ENCODE measurements around the gene PGGT1B.

GRCh38 chr5:110816371-110816600, 77.5 kb downstream of the SLC25A46 start:
CAGE:
- cytosol, long polyA plus RNA: no peak
- long polyA plus RNA: no peak
- nucleus, long polyA plus RNA: no peak

- RRBS: no CpG with 5 or more reads among the region's 2 CpGs
CAGE:
- cytosol, long polyA plus RNA: no peak
- long polyA plus RNA: no peak
- nucleus, long polyA plus RNA: no peak
Measured at GRCh38 chr5:111192969-111193330, 31.2 kb upstream of the CAMK4 start.

DNA sequence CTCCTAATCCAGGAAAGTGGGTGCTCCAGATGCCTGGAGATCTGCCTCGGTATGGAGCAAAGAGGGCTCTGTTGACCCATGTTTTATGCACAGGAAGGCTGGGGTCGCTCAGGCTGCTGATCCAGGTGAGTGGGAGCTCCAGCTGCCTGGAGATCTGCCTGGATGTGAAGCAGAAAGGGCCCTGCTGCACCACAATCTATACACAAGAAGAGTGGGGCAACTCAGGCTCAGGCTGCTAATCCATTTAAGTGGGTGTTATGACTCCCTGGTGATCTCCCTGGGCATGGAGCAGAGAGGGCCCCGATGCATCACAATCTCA, 103.2 kb upstream of the STARD4 start:
- RRBS: no CpG with 5 or more reads among the region's 3 CpGs
CAGE:
- cytosol, long polyA plus RNA: no peak
- long polyA plus RNA: no peak
- nucleus, long polyA plus RNA: no peak

GRCh38 chr5:111755049-111755892, 1.7 kb downstream of the NREP start:
- RRBS: no CpG with 5 or more reads among the region's 8 CpGs
CAGE:
- cytosol, long polyA plus RNA: no peak
- long polyA plus RNA: no peak
- nucleus, long polyA plus RNA: no peak

DNA sequence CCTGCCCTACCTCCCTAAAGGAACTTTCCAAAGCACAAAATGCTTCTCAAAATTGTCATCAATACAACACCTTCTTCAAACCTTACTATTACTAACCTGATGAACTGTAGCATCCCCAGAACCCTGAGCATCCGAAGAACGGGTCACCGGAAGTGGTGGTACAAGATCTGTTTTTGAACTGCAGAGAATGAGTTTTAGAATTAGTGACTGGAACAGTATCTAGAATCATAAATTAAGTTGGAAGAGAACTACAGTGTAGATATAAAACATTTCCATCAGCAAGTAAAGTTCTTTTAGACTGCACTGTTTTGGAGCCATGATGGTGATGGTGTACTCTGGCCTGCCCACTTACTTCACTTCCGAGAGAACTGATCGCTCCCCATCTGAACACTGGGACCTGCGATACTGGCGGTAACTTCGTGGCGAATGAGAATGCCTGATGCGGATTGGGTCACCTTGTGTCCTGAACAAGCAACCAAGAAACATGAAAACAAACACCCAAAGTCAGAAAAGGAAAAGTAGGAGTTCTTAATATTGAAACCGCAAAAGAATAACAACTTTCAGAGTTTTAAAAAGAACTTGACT, 250.3 kb downstream of the EPB41L4A start:
- RRBS: no CpG with 5 or more reads among the region's 11 CpGs
CAGE:
- cytosol, long polyA plus RNA: no peak
- long polyA plus RNA: no peak
- nucleus, long polyA plus RNA: no peak

- RRBS: no CpG with 5 or more reads among the region's 3 CpGs
CAGE:
- cytosol, long polyA plus RNA: no peak
- long polyA plus RNA: no peak
- nucleus, long polyA plus RNA: no peak
Measured at GRCh38 chr5:112277028-112277309, 142.1 kb downstream of the EPB41L4A start.

DNA sequence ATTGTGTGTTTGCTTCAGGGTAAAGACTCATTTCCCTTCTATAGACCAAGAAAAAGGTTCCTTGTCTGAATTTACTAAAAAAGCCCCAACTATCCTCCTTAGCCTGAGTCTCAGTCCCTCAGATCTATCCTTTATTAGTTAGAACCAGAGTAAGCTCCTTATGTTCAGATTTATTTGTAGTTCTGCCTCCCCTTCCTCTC, 48.9 kb upstream of the SRP19 start:
CAGE:
- cytosol, long polyA plus RNA: no peak
- long polyA plus RNA: no peak
- nucleus, long polyA plus RNA: no peak

GRCh38 chr5:113018792-113019699, 42.4 kb downstream of the DCP2 start:
- RRBS: no CpG with 5 or more reads among the region's 1 CpG
CAGE:
- cytosol, long polyA plus RNA: no peak
- long polyA plus RNA: no peak
- nucleus, long polyA plus RNA: no peak

DNA sequence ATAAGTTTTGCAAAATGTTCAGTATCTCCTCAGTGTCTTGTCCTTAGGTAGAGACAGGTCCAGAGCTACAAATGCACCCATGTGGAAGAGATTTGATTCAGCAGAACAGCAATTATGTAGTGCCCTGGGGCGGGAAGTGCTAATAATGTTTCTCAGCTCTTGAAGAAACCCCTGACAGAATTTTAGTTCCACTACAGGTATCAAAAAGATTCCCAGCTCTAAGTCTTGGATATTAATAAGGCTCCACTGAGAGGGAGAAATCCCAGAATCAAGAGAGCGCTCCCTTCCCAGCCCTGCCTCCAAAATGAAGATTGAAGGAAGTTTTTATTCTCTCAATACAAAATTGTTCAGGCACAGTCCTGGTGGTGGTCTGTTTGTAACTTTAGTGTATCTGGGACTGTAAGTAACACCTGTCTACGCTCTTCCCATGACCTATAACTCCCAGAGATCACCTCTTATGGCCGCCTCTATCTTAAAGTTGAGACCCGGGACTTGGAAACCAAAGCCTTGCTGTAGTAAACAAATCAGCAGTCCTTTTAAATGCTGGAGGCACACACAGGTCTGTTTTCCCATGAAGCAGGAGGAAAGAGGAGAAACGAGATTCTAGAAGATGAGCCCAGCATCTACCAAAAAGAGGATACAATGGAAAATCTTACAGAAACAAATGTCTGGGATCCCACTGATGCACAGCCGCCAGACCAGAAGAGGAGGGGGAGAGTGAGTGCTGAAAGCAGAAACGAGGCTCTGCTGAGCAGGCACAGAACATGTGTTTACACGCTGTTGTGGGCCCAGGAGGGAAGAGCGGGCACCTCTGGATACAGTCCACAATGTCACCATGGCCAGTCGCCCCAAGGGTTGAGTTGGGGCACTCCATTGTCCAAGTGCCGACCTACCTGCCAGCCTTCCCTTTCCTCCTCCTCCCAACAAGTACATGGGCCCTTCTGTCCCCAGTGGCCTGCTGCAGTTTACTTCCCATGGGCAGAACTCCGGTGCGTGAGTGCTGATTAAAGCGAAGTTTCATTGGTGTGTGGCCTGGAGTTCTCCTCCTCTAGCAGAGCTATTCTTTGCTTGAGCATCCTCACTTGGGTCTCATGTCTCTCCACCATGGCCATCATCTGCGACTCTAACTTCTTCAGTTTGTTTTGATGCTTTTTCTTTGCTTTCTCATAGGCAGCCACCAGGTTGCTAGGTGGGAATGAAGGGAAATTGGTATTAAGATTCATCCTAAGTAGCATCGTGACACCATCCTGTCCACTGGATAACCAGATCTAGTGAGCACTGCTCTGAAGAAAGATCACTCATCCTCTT, 50.2 kb downstream of the DCP2 start:
- RRBS: no CpG with 5 or more reads among the region's 17 CpGs
CAGE:
- cytosol, long polyA plus RNA: no peak
- long polyA plus RNA: no peak
- nucleus, long polyA plus RNA: no peak

DNA sequence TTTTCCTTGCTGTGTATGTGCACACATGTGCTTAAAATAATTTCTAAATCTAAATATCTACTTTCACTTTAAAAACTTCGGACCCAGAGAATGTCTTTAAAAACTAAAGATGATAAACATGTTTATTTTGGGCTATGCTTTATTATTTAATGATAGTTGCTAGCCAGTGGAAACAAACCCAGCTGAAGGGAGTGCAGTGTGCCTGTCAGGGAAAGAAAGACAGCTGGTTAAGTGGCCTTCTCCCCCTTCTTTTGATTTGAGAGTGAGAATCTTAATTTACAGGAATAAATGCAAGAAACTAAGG, 111.4 kb downstream of the DCP2 start:
- RRBS: no CpG with 5 or more reads among the region's 1 CpG
CAGE:
- cytosol, long polyA plus RNA: no peak
- long polyA plus RNA: no peak
- nucleus, long polyA plus RNA: no peak

GRCh38 chr5:113246700-113247223, 188.0 kb downstream of the TSSK1B start:
- RRBS: no CpG with 5 or more reads among the region's 5 CpGs
CAGE:
- cytosol, long polyA plus RNA: no peak
- long polyA plus RNA: no peak
- nucleus, long polyA plus RNA: no peak

DNA sequence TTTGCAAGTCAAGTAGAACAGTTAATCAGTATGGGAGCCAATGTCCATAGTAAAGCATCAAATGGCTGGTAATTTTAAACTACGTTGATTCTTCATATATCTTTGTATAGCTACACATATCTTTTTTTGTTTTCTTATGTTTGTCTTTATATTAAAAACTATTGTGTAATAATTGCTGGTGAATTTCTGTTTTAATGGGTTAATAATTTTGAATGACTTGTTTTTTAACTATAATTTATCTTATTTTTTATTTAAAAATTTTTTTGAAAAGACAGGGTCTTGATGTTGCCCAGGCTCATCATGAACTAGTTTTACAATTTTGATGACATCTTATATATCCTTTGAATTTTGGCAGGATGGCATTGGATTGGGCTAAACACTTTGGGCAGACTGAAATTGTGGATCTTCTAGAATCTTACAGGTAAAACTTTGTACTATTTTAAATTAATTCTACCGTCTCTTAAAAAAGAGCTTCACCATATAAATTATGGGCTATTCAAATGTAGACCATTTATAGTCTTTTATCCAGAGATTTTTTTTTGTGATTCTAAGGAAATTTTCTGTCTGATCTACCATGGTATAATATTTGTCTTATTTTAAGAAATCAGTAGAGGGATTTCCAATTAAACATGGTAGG, 35.2 kb downstream of the YTHDC2 start:
- RRBS: no CpG with 5 or more reads among the region's 2 CpGs
CAGE:
- cytosol, long polyA plus RNA: no peak
- long polyA plus RNA: no peak
- nucleus, long polyA plus RNA: no peak

GRCh38 chr5:113575113-113576378, 62.1 kb downstream of the YTHDC2 start:
- RRBS: no CpG with 5 or more reads among the region's 7 CpGs
CAGE:
- cytosol, long polyA plus RNA: no peak
- long polyA plus RNA: no peak
- nucleus, long polyA plus RNA: start-site peak on the plus strand at chr5:113576024-113576159, 14 and 14 reads in 2 replicates

DNA sequence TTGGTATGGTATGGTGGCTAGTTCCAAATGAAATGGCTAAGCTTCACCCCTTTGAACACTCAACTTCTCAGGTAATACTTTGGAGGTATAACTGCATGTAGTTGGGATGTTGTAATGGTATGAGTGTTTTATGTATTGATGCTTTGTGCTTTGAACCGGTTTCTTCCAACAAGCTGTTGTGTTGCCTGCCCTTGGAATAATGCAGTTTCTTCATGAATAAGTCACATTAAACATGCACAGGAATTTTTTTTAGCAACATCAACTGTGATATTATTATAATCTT, 177.5 kb downstream of the YTHDC2 start:
- RRBS: no CpG with 5 or more reads among the region's 1 CpG
CAGE:
- cytosol, long polyA plus RNA: no peak
- long polyA plus RNA: no peak
- nucleus, long polyA plus RNA: no peak

GRCh38 chr5:114055696-114056776, 305.8 kb upstream of the KCNN2 start:
- RRBS: 2% methylated on average over 6 of the region's 57 CpGs
CAGE:
- cytosol, long polyA plus RNA: no peak
- long polyA plus RNA: no peak
- nucleus, long polyA plus RNA: no peak

GRCh38 chr5:115208483-115209663, 39.2 kb upstream of the TRIM36 start:
- RRBS: no CpG with 5 or more reads among the region's 5 CpGs
CAGE:
- cytosol, long polyA plus RNA: no peak
- long polyA plus RNA: no peak
- nucleus, long polyA plus RNA: no peak

- RRBS: 2% methylated on average over 17 of the region's 54 CpGs
CAGE:
- cytosol, long polyA plus RNA: no peak
- long polyA plus RNA: start-site peak on the minus strand at chr5:115262855-115262865, 41 and 35 reads in 2 replicates
- nucleus, long polyA plus RNA: start-site peak on the minus strand at chr5:115262802-115262882, 53 and 134 reads in 2 replicates
Measured at GRCh38 chr5:115262361-115263187, at the start of gene PGGT1B. TSS of gene PGGT1B (minus strand) at chr5:115262877.

- RRBS: no CpG with 5 or more reads among the region's 3 CpGs
CAGE:
- cytosol, long polyA plus RNA: no peak
- long polyA plus RNA: no peak
- nucleus, long polyA plus RNA: no peak
Measured at GRCh38 chr5:115417077-115417448, 120.6 kb upstream of the CCDC112 start.

- RRBS: no CpG with 5 or more reads among the region's 5 CpGs
CAGE:
- cytosol, long polyA plus RNA: no peak
- long polyA plus RNA: no peak
- nucleus, long polyA plus RNA: no peak
Measured at GRCh38 chr5:115418621-115419176, 122.2 kb upstream of the CCDC112 start.

- RRBS: no CpG with 5 or more reads among the region's 5 CpGs
CAGE:
- cytosol, long polyA plus RNA: no peak
- long polyA plus RNA: no peak
- nucleus, long polyA plus RNA: no peak
Measured at GRCh38 chr5:115735584-115736083, 80.8 kb downstream of the CDO1 start.